Prostate gland (tissue), 2 donors: ENCODE data around the gene FLRT3.

- PRO-cap: no peak
- RAMPAGE, long total RNA, 2 experiments: no peak in any of the 2 experiments
These were observed 27.0 kb downstream of the JAG1 start for GRCh38 chr20:10646656-10647356.

- PRO-cap: bidirectional peak, plus-strand start at chr20:10654881, minus-strand start at chr20:10654625
- RAMPAGE, long total RNA, 2 experiments: no peak in any of the 2 experiments
These were observed 19.3 kb downstream of the JAG1 start for GRCh38 chr20:10654194-10655114.

- PRO-cap: no peak
- RAMPAGE, long total RNA, 2 experiments: no peak in any of the 2 experiments
These were observed 25.7 kb upstream of the JAG1 start for GRCh38 chr20:10699445-10699964.

DNA sequence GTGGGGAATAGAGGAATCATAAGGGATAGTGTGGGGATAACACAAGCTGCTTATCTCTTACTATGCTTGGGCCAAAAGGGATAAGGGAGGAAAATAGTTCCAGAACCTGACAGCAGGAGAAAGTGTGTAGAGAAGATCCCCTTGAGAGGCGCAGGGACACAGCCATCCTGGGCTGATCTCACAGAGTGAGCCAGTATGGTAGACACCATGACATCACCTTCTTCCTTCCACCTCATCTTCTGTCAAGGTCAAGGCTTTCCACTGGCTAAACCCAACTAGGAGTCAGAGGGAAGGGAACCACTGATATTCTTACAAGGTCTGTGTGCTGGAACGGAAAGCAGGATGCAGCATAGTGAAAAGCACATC is 423.7 kb upstream of the JAG1 start:
- PRO-cap: no peak
- RAMPAGE, long total RNA, 2 experiments: no peak in any of the 2 experiments

- PRO-cap: no peak
- RAMPAGE, long total RNA, 2 experiments: no peak in any of the 2 experiments
These were observed 230.8 kb upstream of the BTBD3 start for GRCh38 chr20:11686722-11687560.

- PRO-cap: no peak
- RAMPAGE, long total RNA, 2 experiments: no peak in any of the 2 experiments
These were observed 230.0 kb upstream of the BTBD3 start for GRCh38 chr20:11687561-11688236.

GRCh38 chr20:11918223-11919030 is 734 bp downstream of the BTBD3 start:
- PRO-cap: no peak
- RAMPAGE, long total RNA, 2 experiments: no peak in any of the 2 experiments

GRCh38 chr20:12165924-12166657 is 248.4 kb downstream of the BTBD3 start:
- PRO-cap: no peak
- RAMPAGE, long total RNA, 2 experiments: no peak in any of the 2 experiments

DNA sequence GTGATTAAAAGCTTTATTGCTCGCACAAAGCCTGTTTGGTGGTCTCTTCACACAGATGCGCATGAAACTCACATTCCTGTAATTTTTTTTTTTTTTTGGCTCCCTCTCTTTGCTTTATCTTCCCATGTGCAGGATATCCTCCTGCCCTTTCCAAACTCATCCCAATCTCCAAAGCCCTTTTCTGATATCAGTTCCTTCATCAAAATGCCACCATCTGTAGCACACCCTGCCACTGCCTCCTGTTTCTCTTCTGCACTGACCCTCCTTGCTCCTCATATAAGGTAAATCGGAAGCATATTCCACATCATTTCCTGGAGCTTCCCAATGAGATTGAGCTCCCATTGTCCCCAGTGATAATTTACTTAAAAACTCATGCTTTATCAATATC is 255.4 kb upstream of the SPTLC3 start:
- PRO-cap: no peak
- RAMPAGE, long total RNA, 2 experiments: no peak in any of the 2 experiments

DNA sequence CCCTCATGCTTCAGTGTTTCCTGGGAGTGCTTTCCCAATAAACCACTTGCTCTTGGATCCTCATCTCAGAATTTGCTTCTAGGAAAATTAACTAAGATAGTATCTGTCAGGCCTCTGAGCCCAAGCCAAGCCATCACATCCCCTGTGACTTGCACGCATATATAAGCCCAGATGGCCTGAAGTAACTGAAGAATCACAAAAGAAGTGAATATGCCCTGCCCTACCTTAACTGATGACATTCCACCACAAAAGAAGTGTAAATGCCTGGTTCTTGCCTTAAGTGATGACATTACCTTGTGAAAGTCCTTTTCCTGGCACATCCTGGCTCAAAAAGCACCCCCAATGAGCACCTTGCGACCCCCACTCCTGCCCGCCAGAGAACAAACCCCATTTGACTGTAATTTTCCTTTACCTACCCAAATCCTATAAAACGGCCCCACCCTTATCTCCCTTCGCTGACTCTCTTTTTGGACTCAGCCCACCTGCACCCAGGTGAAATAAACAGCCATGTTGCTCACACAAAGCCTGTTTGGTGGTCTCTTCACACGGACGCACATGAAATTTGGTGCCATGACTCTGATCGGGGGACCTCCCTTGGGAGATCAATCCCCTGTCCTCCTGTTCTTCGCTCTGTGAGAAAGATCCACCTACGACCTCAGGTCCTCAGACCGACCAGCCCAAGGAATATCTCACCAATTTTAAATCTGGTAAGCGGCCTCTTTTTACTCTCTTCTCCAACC is 254.9 kb upstream of the SPTLC3 start:
- PRO-cap: no peak
- RAMPAGE, long total RNA, 2 experiments: no peak in any of the 2 experiments

- PRO-cap: no peak
- RAMPAGE, long total RNA, 2 experiments: no peak in any of the 2 experiments
These were observed 21.2 kb downstream of the SPTLC3 start for GRCh38 chr20:13029806-13030450.

GRCh38 chr20:13221434-13222334 is 610 bp downstream of the ISM1 start:
- PRO-cap: unidirectional peak, minus-strand start at chr20:13221701; unidirectional peak, minus-strand start at chr20:13222034
- RAMPAGE, long total RNA, 2 experiments: no peak in any of the 2 experiments

DNA sequence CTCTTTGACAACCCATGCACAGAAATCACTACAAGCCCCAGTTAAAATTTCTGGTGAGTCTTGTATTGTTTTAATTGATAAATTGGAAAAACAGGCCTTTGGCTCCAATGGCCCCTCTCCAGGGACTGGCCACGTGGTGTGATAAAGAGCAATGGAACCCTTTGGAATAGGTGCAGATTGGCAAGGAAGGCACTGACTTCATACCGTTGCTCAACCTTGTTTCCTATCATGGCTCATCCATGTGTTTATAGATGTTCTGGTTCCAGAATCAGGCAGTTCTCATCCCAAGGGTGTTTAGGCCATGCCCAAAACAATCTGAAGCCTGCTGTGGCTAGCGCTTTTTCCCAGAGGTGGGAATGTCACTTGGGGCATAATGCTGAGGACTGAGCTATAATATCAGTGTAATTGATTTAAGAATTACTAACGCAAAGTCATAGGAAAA is 51.5 kb downstream of the ISM1 start:
- PRO-cap: no peak
- RAMPAGE, long total RNA, 2 experiments: no peak in any of the 2 experiments

- PRO-cap: no peak
- RAMPAGE, long total RNA, 2 experiments: no peak in any of the 2 experiments
These were observed 157.4 kb downstream of the TASP1 start for GRCh38 chr20:13481306-13481761.

GRCh38 chr20:13661186-13661624 is 22.5 kb upstream of the TASP1 start:
- PRO-cap: no peak
- RAMPAGE, long total RNA, 2 experiments: no peak in any of the 2 experiments

- PRO-cap: no peak
- RAMPAGE, long total RNA, 2 experiments: no peak in any of the 2 experiments
These were observed 25.0 kb downstream of the ESF1 start for GRCh38 chr20:13759514-13760272.

- PRO-cap: no peak
- RAMPAGE, long total RNA, 2 experiments: start-site peak on the minus strand in 2 of 2 experiments, at chr20:13783161-13783184 at its widest, 58 to 77 reads per replicate
These were observed 2.1 kb downstream of the ESF1 start for GRCh38 chr20:13782303-13783264.

- PRO-cap: unidirectional peak, minus-strand start at chr20:13851426
- RAMPAGE, long total RNA, 2 experiments: no peak in any of the 2 experiments
These were observed 66.3 kb downstream of the NDUFAF5 start for GRCh38 chr20:13851141-13851507.

GRCh38 chr20:14219985-14220841 is 117.2 kb downstream of the FLRT3 start:
- PRO-cap: no peak
- RAMPAGE, long total RNA, 2 experiments: no peak in any of the 2 experiments

- PRO-cap: unidirectional peak, minus-strand start at chr20:14337612
- RAMPAGE, long total RNA, 2 experiments: start-site peak on the minus strand in 2 of 2 experiments, at chr20:14337519-14337612 at its widest, 178 to 636 reads per replicate
These were observed at the start of gene FLRT3 for GRCh38 chr20:14337186-14337893. Gene FLRT3, minus strand, starts transcription at chr20:14337612.